AG04449 (cell line): ENCODE data around the gene FKBP4.

- RRBS: no CpG with 5 or more reads among the region's 63 CpGs
Measured at GRCh38 chr12:990291-991000, 577 bp upstream of the ERC1 start.

DNA sequence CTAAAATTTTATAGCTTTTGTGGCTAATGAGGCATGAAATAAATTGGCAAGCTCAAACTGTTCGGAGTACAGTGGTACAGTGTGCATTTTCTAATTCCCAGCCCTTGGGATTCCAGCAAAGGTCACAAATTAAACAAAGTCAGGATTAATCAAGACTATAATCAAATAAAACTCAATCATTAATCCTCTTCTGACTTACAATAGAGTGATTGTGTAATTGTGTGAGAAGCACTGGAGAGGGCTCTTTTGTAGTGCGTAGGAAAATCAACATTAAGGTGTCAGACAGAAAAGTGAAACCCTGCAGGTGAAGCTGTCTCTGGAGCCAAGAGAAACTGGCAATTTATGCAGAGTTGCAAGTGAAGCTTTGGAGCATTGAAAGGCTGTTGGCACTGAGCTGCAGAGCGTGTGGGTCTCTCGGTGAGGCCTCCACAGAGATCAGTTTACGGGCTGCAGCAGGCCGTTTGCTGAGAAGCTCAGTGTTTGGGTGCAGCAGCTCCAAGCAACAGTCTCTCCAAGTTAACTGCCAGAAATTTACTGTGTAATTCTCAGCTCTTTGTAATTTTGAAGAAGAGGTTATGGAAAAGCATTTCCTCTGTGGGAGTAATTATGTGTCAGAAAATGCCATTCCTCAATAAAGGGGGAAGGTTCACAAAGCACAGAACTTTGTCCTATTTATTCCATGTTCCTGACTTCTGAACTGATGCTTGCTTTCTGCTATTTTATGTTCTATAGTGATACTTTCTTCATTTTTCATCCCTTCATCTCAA, 275.8 kb downstream of the FBXL14 start:
- RRBS: no CpG with 5 or more reads among the region's 6 CpGs

DNA sequence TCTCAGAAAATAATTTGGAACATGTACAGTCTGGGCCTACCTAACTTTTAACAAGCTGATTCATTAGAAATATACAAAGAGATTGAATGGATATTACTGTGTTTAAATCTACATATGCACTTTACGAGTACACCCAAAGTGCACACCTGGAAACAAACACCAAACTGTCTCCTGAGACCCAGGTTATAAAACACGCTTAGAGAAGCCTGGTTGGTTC, 209.6 kb downstream of the FBXL14 start:
- RRBS: no CpG with 5 or more reads among the region's 2 CpGs

DNA sequence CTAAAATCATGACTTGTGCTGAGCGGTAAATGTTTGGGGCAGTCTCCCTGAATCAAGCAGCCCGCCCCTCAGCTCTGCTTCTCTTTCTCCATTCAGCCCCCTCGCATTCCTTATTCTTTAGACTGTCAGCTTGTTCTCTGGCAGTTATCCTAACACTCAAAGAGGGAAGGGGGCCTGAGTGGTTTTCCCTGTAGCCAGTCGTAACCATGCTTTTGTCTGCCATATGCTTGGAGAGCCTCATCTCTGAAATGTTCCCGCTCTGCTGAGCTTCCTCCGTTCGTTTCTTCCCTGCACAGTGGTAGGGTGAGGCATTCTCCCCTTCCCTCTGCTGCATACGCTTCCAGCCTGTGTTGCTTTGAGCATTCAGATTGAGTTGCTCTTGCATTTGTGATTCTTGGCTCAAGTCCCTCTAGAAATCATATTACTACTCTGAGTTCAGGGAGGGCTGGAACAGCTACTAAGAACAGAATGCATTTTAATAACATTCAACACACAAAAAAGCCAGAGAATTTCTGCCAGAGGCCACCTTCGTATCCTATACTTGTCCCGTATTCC, 119.7 kb downstream of the FBXL14 start:
- RRBS: no CpG with 5 or more reads among the region's 10 CpGs

DNA sequence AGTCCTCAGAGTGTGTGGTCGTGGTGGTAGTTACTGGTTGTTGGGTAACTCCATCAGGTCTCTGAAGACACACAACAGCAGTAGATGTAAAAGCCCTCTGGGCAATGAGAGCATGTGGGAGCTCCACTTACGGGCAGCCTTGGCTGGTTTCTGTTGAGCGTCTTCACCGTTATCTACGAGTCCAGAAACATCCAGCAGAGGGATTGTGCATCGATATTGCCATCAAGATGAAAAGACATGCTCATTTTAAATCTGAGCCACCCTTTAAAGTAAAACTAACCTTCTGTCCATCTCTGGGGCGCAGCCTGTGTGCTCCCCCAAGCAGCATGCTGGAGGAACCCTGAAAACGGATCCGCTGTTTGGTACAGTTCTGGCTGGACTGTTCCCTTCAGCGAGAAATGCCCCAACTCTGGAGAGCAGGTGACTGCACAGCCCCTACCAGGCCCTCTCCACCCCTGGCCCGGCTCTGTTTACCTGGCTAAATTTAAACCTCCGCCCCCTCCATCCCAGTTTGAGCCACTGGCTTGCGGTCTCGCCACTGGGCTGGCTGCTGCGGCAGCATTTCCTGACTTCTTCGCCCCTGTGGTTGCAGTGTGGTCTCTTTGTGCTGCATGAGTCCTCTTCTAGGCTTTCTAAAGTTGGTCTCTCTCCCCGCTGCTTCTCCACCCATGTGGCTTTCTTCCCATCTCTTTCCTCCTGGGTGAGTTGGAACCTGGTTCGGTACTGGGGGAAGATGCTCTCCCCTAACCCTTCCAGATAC, 60.9 kb downstream of the FBXL14 start:
- RRBS: no CpG with 5 or more reads among the region's 18 CpGs

DNA sequence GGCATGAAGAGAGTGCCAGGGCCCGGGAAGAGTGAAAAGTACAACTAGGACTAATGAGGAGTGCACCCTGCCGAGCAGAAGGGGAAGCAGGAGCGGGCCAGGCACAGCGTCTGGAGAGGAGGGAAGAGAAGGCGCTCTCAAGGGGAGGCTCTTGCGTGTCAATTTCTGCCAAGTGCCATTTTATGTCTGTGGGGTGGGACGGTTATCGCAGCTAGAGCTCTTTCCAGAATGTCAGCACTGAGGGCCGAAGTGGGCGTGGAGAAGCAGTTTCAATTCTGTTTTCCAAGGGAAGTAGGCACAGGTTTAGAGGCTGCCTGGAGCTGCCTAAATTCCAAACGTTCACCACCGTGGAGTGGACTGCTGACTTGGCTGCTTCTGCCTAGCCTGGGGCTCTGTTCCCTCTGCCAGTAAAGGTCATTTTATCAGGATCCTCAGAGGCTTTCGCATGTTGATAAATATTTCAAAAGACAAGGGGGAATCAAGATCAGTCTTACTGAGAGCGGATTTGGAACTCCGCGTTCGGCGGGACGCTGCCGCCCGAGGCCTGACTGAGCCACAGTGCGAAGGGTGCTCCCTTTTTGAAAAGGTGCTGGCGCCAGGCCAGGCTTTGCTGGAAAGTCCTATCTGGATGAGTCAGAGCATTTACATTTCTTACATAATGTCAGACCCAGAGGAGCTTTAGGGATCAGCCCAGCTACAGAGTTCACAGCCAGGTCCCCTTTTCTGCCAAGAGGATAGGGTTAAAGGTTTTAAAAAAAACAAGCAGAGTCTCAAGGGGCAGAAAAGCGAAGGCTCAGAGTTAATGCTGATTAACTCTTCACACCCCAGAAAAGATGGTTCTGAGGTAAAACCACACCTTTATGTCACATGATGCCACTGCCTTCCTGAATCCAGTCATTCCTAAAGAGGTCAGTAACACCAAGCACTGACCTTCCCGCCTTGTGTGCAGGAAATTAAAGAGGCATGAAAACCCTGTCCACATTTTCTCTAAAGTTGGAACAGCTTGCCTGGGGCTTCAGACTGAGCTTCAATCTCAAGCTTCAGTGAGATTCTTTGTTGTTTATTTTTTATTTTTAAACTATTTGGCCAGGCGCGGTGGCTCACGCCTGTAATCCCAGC, 11.5 kb upstream of the FBXL14 start:
- RRBS: no CpG with 5 or more reads among the region's 28 CpGs

DNA sequence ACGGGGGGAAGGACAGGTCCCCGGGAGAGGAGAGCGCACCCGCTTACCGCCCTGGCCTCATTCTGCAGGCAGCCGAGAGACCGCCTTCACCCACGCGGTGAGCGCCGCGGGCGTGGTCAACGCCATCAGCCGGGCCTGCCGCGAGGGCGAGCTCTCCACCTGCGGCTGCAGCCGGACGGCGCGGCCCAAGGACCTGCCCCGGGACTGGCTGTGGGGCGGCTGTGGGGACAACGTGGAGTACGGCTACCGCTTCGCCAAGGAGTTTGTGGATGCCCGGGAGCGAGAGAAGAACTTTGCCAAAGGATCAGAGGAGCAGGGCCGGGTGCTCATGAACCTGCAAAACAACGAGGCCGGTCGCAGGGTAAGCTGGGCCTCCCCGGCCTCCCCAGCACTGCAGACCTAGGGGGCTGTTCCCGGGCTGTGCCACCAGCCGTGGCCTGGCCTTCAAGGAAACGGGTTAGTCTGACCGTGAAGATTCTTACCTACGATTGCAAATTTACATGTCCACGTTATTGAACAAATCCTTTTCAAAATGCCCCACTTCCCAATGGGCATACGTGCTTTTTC, 10.7 kb downstream of the WNT5B start:
- RRBS: 77% methylated on average over 19 of the region's 43 CpGs

DNA sequence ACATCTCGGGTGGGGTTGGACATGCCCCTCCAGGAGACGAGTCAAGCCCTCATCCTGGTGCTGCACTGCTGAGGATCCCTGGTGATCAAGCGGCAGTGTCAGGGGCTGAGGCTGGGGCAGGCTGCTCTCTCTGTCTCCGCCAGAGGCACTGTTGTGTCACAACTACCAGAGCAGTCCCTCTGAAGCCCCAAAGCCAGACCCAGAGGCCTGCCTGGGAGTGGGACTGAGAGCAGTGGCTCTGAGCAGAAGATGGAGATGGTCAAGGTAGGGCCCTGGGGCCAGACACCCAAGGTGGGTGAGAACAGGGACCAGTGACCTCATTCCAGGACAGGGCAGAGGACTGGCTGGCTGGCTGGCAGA, 19.7 kb upstream of the LRTM2 start:
- RRBS: no CpG with 5 or more reads among the region's 4 CpGs

- RRBS: no CpG with 5 or more reads among the region's 23 CpGs
Measured at GRCh38 chr12:1811496-1812156, 8.7 kb upstream of the LRTM2 start.

DNA sequence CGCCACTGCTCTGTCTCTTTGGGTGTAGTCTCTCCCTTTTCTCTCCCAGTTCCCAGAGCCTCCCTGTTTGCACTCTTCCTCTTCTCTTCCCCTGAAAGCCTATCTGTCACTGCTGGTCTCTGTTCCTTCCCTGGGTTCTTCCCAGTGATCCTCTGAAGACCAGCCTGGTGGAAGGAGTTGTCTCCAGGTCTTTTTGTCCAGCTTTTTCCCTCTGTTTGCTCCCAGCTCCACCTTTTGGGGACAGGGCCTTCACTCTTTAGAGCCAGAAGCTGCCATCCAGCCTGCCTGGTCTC, 1.9 kb downstream of the CACNA1C start:
- RRBS: no CpG with 5 or more reads among the region's 1 CpG

- RRBS: no CpG with 5 or more reads among the region's 6 CpGs
Measured at GRCh38 chr12:2084361-2085050, 31.7 kb downstream of the CACNA1C start.

DNA sequence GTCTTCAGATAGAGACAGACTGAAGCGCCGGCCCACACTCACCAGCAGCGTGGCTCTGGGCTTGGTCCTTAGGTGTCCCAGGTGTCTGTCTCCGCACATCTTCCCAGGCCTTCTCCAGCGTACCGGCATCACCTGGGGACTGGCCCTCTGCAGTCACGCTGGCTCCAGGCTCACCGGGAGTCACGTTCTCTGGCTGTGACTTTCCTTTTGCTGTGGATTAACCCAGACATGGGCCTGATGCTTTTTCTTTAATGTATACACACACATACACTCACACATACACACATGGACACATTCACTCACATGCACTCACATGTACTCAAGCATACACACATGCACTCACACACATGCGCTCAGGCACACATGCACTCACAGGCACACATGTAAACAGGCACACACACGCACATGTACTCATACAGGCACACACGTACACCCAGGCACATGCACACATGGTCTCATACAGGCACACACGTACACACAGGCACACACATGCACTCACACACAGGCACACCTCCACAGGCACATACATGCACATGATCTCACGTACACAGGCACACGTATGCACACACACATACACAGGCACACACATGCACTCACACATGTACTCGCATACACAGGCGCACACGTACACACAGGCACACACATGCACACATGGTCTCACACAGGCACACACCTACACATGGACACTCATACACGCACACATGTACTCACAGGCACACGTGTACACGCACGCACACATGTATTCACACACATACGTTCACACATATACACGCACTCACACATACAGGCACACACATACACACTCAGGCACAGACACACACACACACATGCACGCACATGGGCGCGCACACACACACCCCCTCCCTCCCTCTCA, 138.7 kb downstream of the CACNA1C start:
- RRBS: 94% methylated on average over 7 of the region's 27 CpGs

GRCh38 chr12:2205981-2206557, 153.3 kb downstream of the CACNA1C start:
- RRBS: no CpG with 5 or more reads among the region's 8 CpGs

DNA sequence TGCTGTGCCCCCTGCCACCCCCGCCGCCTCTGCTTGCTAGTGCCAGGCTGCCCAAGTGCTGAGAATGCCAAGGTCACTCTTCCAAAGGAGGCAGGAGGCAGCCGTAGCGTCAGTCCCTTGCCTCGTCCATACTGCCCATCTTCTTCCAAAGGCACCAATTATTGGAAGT, 249.4 kb downstream of the CACNA1C start:
- RRBS: no CpG with 5 or more reads among the region's 5 CpGs

- RRBS: no CpG with 5 or more reads among the region's 11 CpGs
Measured at GRCh38 chr12:2376690-2377319, 324.0 kb downstream of the CACNA1C start.

- RRBS: 57% methylated on average over 1 of the region's 12 CpGs
Measured at GRCh38 chr12:2384989-2385559, 332.3 kb downstream of the CACNA1C start.

DNA sequence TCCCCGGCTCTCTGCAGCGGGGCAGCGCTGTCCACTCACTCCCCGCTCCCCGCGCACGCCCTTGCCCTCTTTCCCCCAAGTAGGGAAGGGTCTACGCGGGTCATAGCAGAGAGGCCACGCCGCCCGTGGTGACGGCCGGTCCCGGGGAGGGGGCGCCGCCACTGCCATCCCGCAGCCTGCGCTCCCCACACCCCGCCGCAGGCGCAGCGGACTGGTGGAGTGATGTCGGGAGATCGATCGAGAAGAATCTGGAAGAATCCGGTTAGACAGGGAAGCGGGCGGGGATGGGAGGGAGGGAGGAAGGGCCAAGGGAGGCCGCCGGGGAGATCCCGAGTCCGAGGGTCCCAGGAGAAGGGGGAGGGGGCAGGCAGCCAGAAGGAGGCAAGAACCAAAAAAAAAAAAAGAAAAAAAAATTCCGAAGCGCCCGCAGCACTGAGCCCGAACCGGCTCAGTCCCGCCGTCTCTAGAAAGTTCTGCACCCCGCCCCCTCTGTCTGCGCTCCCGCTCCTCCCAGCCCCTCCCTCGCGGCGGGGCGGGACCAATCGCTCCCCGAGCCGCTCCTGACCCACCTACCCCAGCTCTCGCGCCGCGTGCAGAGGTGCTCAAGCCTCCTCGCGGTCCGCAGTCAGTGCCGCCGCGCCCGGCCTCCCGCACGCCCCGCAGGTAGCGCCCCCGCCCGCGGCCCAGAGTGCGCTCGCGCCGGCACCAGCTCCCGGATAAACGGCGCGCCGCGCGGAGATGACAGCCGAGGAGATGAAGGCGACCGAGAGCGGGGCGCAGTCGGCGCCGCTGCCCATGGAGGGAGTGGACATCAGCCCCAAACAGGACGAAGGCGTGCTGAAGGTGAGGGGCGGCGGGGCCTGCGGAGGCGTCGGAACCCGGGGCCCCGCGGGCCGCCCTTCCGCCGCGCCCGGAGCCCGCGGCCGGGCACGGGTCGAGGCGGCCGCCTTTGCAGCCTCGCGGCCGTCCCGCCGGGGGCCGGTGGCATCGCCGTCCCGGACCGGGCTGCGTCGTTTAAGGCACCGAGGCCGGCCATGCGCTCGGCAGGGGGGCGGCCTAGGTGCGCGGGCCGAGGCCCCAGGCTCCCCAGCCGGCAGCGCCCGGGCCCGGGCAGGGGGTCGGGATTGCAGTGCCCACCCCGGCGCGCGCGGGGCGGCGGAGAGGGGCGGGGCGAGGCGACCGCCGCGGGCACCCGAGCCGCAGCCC, at the start of gene FKBP4:
Gene FKBP4 (plus strand): TSS at position 569 of the 1,206 bp plus-strand sequence.
- RRBS: 2% methylated on average over 44 of the region's 149 CpGs

- RRBS: no CpG with 5 or more reads among the region's 4 CpGs
Measured at GRCh38 chr12:2800310-2800842, 5.6 kb downstream of the FKBP4 start.

GRCh38 chr12:2830222-2830883, 4.5 kb downstream of the NRIP2 start:
- RRBS: no CpG with 5 or more reads among the region's 10 CpGs

DNA sequence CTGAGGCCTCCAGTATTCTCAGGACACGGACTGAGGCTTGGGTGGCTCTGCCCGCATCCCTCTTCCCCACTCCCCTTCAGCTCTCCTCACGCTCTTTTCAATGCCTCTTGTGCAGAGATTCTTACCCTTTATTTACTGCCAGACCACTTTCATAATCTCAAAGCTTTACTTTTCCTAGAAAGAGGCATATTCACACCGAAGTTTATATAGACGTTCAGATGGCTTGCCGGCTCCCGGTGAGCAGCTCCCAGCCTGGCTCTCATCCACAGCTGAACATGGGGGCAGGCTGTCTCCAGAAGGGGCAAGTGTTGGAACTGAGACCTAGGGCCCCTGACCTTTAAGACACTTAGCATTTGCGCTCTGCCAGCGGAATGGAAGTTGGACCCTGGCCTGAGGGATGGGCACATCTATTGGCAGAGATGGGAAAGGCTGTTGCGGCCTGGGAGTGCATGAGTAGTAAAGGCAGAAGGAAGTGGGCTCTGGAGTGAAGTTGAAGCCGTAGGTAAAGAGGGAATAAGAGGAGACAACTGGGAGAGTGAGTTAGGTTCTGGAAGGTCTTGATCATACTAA, 54.3 kb upstream of the TSPAN9 start:
- RRBS: no CpG with 5 or more reads among the region's 11 CpGs